Hair follicular keratinocyte (primary cell): Measurements from ENCODE around the genes ZNF816 and LENG1.

- RAMPAGE, long total RNA, result no peak
These were observed 552 bp downstream of the ZNF528 start for GRCh38 chr19:52398123-52398678.

DNA sequence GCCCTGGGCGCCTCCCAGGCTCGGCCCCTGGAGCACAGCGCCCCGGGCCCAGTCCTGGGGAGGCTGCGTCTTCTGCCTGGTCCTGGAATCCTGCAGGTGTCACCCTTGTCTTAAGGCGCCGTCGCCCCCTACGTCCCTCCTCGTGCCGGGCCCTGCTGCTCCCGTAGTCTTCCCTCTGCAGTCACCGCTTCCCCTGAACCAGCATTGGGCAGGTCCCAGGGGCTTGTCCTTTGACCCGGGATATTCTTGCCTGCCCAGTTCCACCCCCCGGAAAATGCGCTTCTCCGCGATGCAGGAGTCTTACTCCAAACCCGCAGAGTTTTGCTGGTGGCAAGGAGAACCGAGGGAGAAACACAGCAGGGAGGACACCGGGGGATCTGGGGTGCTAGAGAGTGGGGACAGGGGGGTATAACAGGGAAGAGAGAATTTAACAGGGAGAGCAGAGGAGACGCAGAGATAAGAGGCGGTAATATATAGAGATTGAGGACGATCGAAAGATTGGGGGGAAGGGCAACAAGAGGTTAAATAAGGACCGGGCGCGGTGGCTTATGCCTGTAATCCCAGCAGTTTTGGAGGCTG lies 34.2 kb upstream of the ZNF808 start:
- RAMPAGE, long total RNA, result no peak

DNA sequence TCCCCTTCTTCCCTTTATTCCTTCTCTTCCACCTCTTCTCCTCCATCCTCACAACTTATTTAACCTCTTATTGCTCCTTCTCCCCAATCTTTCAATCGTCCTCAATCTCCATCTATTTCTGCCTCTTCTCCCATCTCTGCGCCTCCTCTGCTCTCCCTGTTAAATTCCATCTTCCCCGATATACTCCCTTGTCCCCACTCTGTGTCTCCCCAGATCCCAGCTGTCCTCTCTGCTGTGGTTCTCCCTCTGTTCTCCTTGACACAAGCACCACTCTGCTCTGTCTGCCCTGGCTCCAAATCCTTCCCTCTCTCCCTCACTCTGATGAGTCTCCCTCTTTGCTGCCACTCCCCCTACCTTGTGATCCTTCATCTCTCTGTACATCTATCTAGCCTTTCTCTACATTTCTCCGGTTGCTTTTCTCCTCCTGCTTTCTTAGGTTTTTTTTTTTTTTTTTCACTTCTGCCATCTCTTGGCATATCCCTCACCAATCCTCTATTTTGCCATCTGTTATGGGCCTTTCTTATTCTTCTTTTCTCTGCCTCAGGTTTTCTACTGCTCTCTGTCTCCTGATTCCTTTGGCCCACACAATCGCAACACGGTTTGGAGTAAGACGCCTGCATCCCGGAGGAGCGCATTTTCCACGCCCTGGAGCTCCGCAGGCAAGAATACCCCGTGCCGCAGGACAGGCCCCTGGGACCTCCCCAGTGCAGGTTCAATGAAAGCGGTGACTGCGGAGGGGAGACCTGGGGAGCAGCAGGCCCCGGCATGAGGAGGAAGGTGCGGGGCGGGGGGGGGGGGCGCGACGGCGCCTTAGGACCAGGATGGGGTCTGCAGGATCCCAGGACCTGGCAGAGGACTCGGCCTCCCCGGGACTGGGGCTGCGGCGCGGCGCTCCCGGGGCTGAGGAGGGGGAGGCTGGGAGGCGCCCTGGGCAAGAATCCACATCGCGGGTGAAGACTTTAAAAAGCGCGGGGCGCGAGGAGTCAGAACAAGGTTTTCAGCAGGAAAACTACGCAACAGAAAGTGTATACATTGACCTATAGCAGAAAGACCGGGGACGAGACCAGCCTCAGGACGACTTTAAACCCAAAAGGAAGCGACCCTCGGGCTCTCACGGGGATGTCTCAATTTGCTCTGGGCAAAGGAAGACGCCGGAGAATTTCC lies 711 bp downstream of the ZNF611 start:
- RAMPAGE, long total RNA, result no peak

DNA sequence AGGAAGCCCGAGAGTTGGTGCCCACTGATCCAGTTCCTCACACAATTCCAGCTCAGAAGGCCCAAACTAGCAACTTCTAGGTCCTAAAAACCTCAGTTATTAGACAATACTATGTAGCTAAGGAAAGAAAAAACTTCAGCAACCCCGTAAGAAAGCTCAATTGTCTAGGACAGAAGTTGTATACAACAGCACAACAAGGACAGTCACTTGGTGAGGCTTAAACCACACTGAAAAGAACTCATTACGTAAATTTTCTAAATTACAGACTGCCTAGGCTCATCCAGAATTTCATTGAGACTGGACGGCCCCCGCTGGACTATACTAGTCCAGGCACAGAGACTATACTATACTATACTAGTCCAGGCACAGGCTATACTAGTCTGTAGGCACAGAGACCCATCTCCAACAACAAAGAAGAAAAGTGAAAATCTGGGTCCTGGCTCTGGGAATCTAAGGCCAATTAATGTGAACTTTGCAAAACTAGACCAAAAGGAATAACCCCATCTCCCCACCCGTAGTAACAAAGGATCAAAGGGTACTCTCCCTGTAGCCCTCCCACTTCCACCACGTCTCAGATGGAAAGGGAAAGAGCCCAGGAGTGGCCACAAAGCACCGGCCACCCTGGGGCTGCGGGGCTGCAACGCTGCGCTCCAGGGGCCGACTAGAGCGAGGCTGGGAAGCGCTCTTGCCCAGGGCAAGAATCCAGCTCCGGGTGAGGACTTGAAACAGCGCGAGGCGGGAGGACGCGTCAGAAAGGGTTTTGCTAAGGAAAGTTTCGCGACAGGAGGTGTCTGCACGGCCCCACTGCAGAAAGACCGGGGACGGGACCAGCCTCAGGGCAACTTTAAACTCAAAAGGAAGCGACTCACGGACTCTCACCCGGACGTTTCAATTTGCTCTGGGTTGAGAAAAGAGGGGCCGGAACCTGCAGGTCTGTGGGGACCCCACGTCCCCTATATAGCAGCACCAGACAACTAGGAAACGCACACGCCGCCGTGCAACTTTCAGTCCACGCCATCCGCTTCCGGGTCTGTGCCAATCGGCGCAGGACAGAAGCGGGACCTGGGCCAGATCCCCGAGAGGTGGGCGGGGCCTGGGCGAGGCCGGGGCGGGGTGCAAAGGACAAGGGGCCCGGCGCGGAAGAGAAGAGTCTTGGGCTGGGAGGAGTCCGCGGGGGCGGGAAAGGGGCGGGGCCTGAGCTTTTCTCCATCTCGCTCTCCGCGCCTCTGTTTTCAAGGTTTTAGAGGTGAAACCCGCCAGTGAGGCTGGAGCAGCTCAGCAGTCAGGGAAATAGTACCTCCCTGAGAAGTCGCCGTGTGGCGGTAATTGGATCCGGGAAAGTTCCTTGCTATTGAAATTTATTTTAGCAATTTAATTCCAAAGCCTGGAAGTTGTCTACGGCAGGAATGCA lies at the start of gene ZNF816:
Gene ZNF816, minus strand, starts transcription at position 1,034 of the 1,411 bp plus-strand sequence.
- RAMPAGE, long total RNA, result no peak

GRCh38 chr19:52993364-52994435 lies 20.0 kb upstream of the ERVV-1 start:
- RAMPAGE, long total RNA, result no peak

GRCh38 chr19:53328758-53329395 lies 4.7 kb upstream of the ZNF845 start:
- RAMPAGE, long total RNA, result no peak

GRCh38 chr19:53358401-53358684 lies 7.2 kb upstream of the ZNF525 start:
- RAMPAGE, long total RNA, result no peak

- RAMPAGE, long total RNA, result no peak
These were observed 18.8 kb upstream of the ZNF331 start for GRCh38 chr19:53519124-53519486.

DNA sequence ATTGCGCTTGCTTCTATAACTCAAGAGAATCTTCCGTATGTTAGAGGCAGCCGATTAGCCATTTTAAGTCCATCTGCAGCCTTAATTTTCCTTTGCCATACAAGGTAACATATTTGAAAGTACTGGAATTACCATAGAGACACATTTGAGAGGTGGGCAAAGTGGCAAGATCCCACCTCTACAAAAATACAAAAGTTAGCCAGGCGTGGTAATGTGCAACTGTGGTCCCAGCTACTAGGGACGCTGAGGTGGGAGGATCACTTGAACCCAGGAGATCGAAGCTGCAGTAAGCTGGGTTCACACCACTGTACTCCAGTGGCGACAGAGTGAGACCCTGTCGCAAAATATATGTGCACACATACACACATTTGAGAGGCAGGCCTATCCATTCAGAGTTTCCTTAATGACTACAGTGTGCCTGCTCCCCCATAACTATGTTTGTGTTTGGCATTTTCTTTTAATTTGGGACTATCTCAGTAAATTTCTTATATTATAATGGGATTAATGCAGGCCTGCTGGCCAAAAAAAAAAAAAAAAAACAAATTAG lies 22.9 kb downstream of the ZNF331 start:
- RAMPAGE, long total RNA, result no peak

DNA sequence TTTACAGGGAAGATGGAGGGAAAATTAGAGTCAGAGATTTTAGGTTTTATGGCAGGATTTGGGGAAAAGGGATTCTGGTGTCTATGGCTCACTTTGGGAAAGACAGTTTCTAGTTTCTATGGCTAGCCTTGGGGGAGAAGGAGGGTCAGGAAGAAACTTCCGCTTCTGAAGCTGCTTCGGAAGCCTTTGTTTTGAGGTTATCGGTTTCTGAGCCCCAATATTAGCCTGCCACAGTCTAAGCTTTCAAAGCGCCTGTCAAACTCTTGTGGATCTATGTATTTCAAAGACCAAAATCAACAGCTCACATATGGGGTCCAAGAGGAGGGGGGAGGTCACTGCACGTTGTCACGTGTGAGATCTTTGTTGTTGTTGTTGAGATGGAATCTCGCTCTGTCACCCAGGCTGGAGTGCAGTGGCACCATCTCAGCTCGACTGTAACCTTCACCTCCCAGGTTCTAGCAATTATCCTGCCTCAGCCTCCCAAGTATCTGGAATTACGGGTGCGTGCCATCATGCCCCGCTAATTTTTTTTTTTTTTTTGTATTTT lies 18.7 kb upstream of the DPRX start:
- RAMPAGE, long total RNA, result no peak

DNA sequence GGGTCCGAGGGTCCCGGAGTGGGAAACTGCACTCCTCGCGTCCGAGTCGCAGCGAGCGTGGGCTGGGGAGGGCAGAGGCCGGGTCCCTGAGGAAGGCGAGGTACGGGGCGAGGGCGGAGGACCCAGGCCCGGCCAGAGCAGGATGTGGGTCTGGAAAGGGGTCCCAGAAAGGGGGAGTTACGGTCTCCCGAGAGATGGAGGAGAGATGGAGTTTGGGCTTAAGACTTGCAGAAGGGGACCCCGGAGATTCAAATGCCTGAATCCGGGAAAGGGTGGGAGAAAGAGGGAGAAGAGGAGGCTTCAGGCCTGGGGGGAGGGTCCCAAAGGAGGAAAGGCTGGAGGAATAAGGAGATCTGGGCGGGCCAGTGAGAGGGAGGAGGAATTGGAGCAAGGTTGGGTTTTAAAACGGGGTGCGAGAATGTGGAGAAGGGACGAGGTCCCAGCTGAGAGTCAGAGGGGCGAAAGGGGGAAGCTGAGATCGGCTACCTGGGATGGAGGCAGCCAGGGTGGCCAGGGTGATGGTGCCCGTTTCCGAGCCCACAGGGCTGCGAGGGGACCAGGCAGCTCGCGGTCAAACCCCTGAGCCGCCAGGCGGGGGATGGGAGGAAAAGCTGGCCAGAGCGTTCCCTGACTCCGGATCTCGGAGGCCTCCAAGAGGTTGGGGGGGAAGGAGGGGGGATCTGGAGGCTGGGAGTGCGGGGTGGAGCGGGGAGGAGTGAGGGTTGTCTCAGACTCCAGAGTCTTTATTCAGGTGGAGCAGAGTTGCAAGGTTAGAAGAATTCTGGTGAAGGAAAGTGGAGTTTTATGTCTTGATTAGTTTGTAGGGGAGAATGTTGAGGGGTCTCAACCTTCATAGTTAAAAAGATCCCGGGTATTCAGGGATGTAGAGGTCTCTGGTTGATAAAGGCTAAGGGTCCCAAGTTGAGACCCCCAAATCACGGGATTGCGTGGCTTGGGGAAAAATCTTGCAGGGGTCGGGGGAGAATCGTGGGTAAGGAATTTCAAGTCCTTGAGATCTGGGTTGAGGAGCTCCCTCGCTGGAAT lies 947 bp downstream of the CACNG7 start:
- RAMPAGE, long total RNA, result no peak

GRCh38 chr19:54143896-54144375 lies 6.4 kb downstream of the CNOT3 start:
- RAMPAGE, long total RNA, result no peak

DNA sequence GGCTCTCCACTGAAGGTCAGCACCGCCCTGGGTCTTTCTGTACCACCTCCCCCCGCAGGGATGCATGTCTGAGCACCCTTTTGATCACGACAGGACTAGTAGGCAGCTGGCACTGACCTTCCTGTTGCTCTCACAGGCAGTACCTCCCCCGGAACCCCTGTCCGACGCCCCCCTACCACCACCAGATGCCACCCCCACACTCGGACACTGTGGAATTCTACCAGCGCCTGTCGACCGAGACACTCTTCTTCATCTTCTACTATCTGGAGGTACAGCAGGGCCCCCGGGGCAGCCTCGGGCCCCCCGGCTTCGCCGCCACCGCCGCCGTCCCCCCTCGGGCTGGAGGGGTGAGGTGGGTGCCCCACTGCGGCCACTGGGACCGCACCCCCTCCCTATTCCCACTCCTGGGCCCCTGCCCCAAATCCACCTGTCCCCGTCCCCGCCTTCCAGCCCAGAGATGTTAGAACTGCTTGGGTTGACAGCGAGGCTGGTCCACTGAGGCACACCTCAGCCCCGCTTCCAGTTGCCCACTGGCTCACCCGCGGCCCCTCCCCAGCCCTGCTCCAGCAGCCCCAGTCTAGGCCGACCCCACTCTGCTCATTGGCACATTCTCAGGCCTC lies 6.7 kb downstream of the LENG1 start:
- RAMPAGE, long total RNA, result no peak

- RAMPAGE, long total RNA, result no peak
These were observed at the start of gene LENG1 for GRCh38 chr19:54159234-54160440. Gene LENG1, minus strand, starts transcription at chr19:54159721.

- RAMPAGE, long total RNA, result no peak
These were observed 6.3 kb downstream of the LILRB5 start for GRCh38 chr19:54250600-54251323.

DNA sequence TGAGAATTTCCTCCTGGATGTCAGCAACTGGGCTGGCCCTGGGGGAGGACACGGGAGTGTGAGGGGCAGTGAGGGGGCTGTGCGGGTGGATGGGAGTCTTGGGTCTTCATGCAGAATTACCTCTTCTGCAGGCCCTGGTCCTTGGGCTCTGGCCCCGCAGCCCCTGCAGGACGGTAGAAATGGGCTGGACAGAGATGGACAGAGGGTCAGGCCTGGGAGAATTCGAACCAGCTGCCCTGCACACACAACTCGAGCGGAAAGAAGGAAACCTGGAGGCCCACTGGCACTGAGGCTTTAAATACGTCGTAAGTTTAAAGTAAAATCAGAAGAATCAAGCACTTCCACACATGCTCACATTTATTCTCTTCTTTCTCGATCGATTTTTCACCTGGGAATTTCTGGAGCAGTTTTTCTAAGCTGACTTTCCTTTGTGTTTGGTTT lies 4.7 kb downstream of the LILRB5 start:
- RAMPAGE, long total RNA, result no peak

DNA sequence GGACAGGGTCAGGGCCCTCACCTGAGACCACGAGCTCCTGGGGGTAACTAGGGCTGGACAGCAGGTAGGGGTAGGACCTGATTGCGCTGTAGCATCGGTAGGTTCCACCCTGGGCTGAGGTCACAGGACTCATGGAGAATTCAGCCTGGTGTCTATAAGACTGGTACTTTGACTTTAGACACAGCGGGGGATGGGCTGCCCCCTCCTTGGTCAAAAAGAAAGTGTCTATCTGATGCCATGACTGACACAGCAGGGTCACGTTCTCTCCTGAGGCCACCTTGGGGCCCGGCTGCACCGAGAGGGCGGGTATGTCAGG lies 2.4 kb downstream of the LILRB5 start:
- RAMPAGE, long total RNA, result no peak

- RAMPAGE, long total RNA, result no peak
These were observed 1.8 kb downstream of the LILRB5 start for GRCh38 chr19:54255135-54255813.

GRCh38 chr19:54356661-54357512 lies 7.8 kb downstream of the LAIR1 start:
- RAMPAGE, long total RNA, result no peak

DNA sequence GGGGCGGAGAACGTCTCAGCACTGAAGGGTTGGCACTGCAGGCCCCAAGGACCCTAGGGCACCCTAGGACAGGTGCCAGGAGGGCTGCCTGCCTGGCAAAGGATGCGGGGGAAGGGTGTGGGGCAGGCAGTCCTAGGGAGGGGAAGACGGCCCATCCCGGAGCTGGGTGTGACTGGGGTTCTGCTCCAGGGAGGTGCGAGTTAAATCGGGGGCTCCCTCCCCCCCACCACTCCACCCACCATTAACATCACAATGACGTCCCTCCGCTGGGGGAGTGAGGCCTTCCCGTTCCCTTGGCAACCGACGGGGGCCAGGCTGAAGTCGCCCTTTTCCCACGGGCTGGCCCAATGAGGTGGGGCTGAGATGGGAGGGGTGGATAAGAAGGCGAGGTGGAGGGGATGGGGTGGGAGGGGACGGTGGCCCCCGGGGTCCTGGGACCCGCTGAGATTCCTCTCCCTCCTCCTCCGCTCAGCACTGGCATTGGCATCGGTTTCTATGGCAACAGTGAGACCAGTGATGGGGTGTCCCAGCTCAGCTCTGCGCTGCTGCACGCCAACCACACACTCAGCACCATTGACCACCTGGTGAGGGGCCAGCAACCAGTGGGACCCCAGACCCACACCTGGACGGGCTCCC lies 5.7 kb downstream of the TTYH1 start:
- RAMPAGE, long total RNA, result no peak